Upper lobe of left lung (tissue), 5 donors: ENCODE data around the gene MAP3K14.

- PRO-cap, 2 experiments, result no peak in any of the 2 experiments
- RAMPAGE, long total RNA, 4 experiments, result no peak in any of the 4 experiments
Measured at GRCh38 chr17:45246836-45247300, 15.0 kb downstream of the SPATA32 start.

DNA sequence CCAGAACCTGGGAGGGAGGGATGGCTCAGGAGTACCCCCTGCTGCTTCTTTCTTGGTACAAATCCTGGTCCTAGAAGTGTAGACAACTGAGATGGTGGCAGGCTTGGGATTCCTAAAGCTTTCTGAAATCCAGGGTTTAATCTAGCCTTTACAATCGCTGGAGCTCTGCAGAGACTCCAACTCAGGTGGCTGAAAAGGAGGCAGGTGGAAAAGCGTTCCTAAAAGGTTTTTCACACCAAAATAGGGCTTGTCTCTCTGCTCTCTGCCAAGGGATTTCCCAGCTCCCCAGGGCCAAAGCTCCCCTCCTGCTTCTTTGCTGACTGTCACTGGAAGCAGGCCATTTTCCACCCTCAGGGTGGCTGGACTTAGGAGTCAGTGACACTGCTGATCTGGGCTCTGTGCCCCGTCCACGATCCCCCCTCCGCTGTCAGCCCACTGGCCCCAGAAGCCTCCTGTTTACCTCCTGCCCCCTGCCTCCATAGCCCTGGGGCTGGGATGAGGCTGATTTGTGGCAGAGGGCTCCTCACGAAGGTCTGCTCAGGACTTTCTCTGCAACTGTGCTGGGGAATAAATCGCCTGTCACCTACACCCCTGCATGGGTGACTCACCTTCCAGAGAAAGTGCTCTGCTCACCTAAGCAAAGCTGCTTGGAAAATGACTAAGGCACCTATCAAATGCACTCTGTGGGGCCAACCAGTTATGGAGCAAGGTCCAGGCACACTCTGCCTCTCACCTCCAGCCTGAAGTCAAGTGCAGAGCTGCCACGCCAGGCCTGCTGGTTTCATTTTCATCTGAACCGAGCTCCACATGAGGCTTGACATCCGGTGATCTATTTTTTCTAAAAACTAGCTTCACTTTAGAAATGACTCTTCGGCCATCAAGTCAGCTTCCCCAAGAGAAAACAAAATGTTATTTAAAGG, 5.0 kb downstream of the MAP3K14 start:
- PRO-cap, 2 experiments, result peak in 1 of 2 experiments; most common plus-strand start position 696 of the sequence (in 1); most common minus-strand start position 559 of the sequence (in 1)
- RAMPAGE, long total RNA, 4 experiments, result no peak in any of the 4 experiments

- PRO-cap, 2 experiments, result no peak in any of the 2 experiments
- RAMPAGE, long total RNA, 4 experiments, result no peak in any of the 4 experiments
Measured at GRCh38 chr17:45315456-45316079, 1.3 kb downstream of the MAP3K14 start.

DNA sequence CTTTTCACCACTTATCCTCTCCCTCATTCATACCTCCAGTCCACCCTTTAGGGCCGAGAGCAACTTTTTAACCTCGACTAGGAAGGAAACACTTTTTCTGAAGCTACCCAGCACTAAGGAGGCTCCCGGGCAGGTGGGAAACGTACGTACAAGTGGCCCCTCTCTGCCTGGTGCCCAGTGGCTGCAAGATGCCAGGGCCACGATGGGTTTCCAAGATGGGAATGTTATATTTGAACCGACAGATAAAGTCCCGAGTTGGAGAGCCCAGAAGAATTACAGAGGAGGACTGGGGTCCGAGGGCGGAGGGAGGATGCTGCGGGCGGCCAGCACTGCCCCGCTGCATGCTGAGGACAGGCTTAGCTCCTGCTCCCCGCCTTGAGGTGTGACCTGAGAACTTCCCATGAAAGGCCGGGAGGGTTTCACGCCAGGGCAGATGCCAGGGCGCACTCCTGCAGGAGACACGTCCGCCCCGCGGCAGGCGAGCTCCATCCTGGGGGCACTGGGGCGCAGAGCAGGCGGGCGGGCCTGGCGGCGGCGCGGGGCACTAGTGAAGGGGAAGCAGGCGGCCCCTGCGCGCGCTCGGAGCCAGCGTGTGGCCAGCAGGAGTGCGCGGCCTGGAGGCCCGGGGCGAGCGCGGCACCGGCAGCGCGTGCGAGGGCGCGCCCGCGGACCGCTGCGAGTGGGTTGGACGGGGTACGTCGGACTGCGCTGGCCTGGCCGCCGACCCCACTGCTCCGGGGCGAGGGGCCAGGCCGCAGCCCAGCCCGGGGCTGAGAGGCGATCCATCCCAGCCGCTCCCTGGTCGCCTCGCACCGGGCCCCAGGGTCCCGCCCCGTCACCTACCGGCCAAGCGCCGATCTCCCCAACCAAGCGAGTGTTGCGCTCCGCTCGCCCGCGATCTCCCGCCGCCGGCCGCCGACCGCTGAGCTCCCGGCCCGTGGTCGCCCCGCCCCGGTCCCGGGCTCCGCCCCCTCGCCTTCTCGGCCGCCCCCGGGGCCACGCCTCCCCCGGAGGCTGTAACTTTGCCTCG, at the start of gene MAP3K14:
MAP3K14 (minus strand) TSS at position 904 of the 1,030 bp plus-strand sequence.
- PRO-cap, 2 experiments, result peak in 2 of 2 experiments; most common plus-strand start position 432 of the sequence (in 1); most common minus-strand start position 375 of the sequence (in 1)
- RAMPAGE, long total RNA, 4 experiments, result start-site peak on the minus strand in 3 of 4 experiments, centred at positions 914 to 933 of the sequence, 89 to 150 reads per replicate

DNA sequence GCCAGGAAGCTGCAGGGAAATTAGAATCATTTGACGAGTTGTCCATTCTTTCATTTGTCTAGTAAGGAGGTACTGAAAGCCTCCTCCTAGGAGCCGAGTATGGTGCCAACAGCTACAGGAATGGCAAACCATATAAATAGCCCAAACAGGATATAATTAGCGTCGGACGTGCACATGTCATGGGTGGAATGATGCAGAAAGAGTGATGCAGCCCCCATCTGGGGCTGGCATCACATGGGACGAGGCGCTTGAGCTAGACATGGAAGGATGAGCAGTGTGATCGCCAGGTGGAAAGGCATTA, 52.3 kb downstream of the ARHGAP27 start:
- PRO-cap, 2 experiments, result no peak in any of the 2 experiments
- RAMPAGE, long total RNA, 4 experiments, result no peak in any of the 4 experiments

DNA sequence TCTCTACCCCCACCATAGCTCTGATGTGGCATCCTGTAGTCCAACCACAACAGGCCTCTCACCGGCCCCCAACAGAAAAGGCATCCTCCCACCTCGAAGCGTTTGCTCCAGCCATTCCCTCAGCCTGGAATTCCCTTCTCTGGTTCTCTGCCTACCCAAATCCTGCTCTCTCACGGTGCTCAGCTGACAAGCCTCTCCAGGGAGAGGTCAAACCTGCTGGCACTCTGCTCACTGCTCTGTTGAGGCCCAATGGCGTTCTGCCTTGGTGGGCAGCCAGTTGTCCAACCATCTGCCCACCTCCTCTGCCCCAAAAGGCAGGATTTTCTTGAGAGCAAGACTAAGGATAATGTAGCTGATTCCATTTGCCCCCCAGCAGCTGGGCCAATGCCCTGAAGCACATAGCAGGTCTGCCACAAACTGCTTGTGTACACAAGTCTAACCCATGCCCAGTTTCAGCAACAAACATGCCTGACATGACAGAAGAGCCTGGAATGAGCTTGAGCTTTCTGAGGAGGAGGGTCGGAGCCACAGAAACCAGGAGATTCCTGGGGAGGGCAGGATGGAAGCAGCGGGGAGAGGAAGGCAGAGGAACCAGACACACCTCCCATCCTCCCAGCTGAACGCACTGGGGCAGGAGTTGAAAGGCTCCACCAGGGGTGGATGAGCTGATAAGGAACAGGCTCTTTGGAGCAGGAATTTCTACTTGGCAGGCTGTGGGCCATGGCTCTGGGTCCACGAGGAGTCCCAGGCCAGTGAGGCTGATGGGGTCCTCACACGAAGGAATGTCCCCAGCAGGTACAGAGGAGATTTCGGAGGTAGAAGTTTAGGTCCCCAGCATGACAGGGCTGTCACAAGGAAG, 23.9 kb downstream of the ARHGAP27 start:
- PRO-cap, 2 experiments, result no peak in any of the 2 experiments
- RAMPAGE, long total RNA, 4 experiments, result no peak in any of the 4 experiments

- PRO-cap, 2 experiments, result no peak in any of the 2 experiments
- RAMPAGE, long total RNA, 4 experiments, result no peak in any of the 4 experiments
Measured at GRCh38 chr17:45445696-45446612, 13.3 kb upstream of the ARHGAP27 start.

DNA sequence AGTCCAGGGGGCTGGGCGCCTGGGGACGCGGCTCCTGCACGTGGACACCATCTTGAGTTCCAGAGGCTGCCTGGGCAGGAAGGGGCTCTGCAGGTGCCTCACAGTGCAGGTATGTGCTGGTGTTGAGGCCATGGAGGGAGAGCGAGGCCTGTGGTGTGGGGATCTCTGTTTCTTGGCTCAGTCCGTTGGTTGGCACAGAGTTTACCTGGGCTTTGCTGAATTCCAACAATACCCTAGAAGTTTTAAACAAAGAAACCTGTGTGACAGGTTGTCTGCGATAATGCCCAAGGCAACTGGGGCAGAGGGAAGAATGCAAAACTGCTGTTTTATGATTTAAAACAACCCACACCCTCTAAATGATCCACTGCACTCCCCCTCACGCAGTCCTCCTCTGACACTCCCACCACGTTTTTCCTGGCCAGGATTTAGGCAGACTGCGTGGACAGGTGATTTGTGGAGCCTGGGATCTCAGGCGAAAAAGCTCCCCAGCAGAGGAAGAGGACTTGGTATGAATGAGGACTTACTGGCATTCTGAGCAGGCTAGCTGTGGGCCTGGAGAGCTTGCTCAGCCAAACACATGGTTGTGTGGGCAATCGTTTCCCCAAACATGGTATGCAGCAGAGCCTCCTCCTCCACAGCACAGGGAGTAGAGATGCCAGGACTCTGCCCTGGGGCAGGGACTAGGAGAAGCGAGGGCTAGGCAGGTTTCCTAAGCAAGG, 22.0 kb downstream of the PLEKHM1 start:
- PRO-cap, 2 experiments, result no peak in any of the 2 experiments
- RAMPAGE, long total RNA, 4 experiments, result no peak in any of the 4 experiments

GRCh38 chr17:45582780-45583259, 92.3 kb upstream of the PLEKHM1 start:
- PRO-cap, 2 experiments, result no peak in any of the 2 experiments
- RAMPAGE, long total RNA, 4 experiments, result no peak in any of the 4 experiments

- PRO-cap, 2 experiments, result peak in 1 of 2 experiments; most common minus-strand start chr17:45977107 (in 1)
- RAMPAGE, long total RNA, 4 experiments, result no peak in any of the 4 experiments
Measured at GRCh38 chr17:45976912-45977617, 22.0 kb upstream of the STH start.

DNA sequence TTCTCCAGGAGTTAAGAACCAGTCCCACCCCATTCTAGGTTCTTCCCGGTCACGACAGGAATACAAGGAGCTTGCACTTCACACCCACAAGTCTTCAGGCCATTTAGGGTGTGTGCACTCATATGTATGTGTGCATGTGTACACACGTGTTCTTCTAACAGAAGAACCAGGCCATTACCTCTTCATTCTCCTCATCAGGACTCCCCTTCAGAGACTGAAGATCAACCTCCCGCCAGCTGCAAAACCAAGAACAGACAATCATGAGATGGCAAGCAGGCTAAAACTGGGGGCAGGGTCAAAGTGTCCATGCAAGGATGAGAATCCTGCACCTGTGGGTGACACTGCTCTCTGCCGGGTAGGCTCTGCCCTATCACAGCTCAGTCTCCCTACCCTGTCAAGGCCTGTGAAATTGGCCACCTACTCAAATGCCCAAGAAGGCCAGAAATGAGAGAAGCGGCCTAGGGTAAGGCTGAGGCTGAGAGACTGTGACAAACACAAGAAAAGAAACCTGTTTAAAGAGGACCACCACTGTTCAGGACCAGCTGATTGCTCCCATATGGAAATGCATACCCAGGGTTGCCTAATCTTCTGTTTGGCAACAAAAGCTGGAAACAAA, 34.3 kb downstream of the STH start:
- PRO-cap, 2 experiments, result no peak in any of the 2 experiments
- RAMPAGE, long total RNA, 4 experiments, result no peak in any of the 4 experiments

DNA sequence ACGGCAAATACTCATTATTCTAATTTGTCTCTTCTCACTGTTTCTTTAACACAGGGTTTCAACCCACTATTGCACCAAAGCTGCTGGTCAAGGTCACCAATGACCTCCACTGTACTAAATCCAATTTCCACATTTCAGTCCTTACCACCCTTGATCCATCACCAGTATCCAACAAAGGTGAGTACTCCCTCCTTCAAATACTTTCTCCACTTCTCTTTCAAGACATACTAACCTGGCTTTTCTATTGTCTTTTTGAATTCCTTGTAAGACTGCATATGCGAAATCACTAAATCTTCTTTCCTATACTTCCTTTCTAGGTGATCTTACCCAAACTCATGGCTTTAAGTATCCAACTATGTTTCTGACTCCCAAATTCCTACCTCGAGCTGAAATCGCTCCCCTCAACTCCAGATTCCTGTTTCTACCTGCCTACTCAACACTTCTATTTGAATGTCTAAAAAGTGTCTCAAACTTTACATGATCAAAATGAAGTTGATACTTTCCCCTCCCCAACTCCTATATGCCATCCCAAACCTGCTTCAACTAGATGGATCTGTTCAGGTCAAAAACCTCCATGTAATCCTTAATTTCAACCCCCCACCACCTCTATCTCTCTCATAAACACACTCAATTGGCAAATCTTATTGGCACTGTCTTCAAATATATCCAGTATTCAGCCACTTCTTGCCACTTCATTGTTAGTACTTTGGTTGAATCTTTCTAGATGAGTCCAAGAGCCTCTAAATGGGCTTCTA, 85.8 kb downstream of the KANSL1 start:
- PRO-cap, 2 experiments, result no peak in any of the 2 experiments
- RAMPAGE, long total RNA, 4 experiments, result start-site peak on the minus strand in 1 of 4 experiments, centred at position 279 of the sequence, 7 reads per replicate

DNA sequence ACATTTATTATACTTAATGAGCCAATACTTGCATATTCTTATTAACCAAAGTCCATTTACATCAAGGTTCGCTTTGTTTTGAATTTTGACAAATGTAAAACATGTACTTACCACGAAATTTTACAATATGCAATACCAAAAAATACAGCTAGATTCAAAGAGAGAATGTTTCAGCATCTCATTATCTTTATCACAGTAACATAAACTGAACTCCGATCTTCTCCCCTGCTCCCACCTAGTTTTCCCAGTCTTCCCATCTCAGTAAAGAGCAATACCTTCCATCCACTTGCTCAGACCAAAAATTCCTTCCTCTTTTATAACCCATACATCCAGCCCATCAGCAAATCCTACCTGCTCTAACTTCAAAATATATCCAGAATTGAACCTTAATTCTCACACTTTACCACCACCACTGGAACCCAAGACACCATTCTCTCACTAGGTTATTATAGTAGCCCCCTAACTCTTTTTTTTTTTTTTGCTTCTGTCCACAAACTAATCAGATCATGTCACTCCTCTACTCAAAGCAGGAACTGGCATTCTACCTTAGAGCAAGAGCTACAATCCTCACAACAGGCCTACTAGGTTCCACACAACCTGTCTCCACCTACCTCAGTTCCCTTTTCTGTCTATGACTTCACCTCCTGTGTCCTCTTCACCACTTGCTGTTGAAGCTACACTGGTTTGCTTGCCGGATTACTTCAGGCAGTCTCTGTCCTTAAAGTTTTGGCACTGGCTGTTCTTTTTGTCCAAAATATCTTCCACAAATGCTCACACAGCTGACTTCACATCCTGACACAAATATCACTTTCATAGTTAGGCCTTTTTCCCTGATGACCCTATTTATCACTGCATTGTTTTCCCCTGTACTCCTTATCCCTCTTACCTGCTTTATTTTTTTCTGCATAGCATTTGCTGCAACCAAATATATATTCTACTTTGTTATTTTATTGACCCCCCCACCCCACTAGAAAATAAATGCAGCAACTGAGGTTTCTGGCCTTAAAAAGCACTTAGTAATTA, 72.2 kb downstream of the KANSL1 start:
- PRO-cap, 2 experiments, result no peak in any of the 2 experiments
- RAMPAGE, long total RNA, 4 experiments, result start-site peak on the minus strand in 2 of 4 experiments, centred at positions 430 to 825 of the sequence, 8 to 28 reads per replicate

DNA sequence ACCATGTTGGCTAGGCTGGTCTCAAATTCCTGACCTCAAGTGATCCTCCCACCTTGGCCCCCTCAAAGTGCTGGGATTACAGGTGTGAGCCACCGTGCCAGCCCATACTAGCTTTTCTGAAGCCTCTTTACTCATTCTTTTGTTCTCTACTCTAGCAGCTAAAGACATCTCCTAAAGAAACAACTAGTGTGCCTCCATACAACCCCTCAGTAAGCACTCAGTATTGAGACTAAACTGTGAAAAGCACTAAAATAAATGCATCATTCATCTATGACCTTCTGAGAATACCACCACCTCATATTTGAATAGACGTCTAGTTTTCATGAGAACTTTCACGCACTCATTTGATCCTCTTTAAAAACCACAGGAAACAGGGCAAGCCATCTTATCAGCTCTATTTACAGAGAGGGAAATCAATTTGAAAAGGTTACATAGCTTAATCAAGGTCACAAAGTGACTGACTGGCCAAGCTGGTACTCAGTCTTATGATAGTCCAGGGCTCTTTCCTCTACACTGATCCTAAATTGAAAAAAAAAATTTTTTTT, 47.2 kb downstream of the KANSL1 start:
- PRO-cap, 2 experiments, result no peak in any of the 2 experiments
- RAMPAGE, long total RNA, 4 experiments, result no peak in any of the 4 experiments

- PRO-cap, 2 experiments, result no peak in any of the 2 experiments
- RAMPAGE, long total RNA, 4 experiments, result no peak in any of the 4 experiments
Measured at GRCh38 chr17:46151259-46151912, 41.8 kb downstream of the KANSL1 start.

GRCh38 chr17:46169563-46169829, 23.7 kb downstream of the KANSL1 start:
- PRO-cap, 2 experiments, result no peak in any of the 2 experiments
- RAMPAGE, long total RNA, 4 experiments, result no peak in any of the 4 experiments

DNA sequence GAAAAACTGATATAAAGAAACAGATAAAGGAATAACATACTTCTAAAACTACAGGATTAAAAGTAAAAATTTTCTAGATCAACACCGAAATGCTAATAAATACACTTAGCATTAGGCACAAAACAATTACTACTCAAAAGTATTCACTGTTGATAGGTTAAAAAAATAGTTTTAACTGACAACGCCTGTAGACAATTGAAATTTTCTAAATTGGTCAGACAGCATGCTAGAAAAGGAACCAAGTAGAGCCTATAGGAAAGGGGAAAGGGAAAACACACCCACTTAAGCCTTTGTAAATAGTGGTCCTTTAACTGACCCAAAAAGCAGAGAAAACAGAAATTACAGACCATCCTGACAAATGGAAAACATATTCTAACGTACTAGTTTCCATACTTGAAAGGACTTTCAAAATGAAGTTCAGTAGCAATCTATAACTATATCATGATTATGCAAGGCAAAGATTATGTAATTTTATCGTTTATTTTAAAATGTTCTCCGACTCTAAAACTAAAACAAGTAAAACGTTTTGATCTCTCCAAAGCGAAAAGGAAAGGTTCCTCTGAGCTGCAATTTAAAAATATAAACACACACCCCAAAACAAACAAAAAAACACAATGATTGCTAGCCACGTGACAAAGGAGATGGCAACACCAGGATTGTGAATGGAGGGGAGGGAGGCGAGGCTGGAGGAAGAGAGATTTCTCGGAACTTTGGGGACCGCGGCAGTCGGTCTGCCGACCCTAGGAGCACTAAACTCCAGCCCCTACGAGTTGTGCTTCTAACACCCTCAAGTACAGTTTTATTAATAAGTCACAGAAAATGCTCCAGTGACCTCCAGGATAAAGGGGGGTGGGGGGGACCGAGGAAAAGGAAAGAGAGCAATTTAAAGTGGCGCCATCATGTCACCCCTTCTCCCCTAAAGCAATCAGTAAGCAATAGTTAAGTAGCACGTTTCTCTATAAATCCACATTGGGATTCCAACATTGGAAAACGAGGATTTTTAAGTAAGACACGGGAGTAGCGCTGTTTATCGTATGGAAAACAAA, 1.7 kb downstream of the KANSL1 start:
- PRO-cap, 2 experiments, result peak in 2 of 2 experiments; most common plus-strand start position 659 of the sequence (in 1); most common minus-strand start position 581 of the sequence (in 1)
- RAMPAGE, long total RNA, 4 experiments, result no peak in any of the 4 experiments

DNA sequence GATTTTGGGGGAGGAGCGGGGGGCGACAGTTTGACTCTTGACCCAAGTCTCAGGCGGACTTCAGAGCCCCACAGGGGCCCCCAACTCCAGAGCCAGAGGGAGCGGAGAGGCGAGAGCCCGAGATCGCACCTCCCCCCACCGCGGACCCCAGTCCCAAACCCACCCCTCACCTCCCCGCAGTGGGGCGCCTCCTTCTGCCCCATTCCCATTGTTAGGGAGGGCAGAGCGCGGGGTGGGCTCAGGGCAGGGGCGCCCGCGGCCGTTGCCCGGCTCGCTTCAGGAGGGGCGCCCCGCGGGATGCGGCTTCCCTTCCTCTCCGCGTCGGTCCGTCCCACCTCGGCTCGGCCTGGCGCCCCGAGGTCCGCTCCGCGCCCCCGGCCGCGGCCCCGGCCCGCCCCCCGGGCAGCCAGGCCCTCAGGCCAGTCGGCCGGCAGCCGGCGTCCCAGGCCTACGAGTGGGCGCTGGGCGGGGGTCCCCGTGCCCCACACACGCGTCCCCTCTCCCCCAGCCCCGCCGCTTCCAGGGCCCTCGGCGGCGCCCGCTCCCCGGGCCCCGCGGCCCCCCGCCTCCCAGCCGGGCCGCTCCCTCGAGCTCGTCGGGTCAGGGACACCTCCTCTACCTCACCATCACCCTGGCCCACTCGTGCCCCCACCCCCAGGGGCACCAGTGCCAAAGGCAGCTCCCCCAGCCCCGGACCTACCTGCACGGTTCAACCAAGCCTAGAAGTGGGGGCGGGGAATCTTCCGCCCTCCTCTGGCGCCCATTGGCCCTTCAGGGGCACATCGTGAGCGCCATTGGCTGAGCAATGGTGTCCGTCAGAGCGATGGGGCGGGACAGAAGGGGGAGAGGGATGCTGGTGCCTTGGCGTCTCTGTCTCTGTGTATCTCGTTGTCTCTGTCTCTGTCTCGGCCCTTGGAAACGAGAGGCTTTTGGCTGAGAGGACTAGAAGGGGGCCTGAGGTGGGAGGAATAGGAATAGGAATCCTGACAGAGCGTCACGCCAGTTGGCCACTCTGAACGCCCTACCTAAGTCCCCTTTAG, 31.7 kb upstream of the KANSL1 start:
- PRO-cap, 2 experiments, result peak in 1 of 2 experiments; most common plus-strand start position 897 of the sequence (in 1); most common minus-strand start position 581 of the sequence (in 1)
- RAMPAGE, long total RNA, 4 experiments, result start-site peak on the minus strand in 1 of 4 experiments, centred at position 728 of the sequence, 32 reads per replicate

- PRO-cap, 2 experiments, result no peak in any of the 2 experiments
- RAMPAGE, long total RNA, 4 experiments, result no peak in any of the 4 experiments
Measured at GRCh38 chr17:46361816-46362356, 320 bp upstream of the ARL17B start.

- PRO-cap, 2 experiments, result no peak in any of the 2 experiments
- RAMPAGE, long total RNA, 4 experiments, result start-site peak on the minus strand in 2 of 4 experiments, at chr17:47068556-47069002 at its widest, 6 to 34 reads per replicate
Measured at GRCh38 chr17:47068419-47069241, 89.6 kb upstream of the RPRML start.